Endometrial microvascular endothelial cells (primary cell): Measurements from ENCODE around the genes ZNF208, ZNF681 and ZNF726.

DNA sequence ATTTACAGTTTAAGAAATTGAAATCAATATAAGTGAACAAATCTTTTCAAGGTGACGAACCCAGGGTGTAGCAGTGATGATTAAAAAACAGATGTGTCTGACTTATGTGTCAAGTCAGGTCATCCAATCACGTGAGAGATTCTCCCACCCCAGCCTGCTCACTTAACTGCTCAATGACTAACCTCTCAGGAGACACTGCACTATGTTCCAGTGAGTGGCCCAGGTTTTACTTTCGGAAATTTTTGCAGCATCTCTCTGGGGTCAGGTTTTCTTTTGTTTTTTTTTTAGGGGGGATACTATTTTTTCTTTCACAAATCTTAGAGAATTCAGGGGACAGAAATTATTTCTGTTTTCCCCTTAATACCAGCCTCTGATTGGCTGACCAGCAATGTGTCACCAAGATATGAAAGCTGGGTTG lies 60.7 kb downstream of the ZNF429 start:
- RAMPAGE, long total RNA, result no peak

GRCh38 chr19:21570091-21570787 lies 64.8 kb downstream of the ZNF429 start:
- RAMPAGE, long total RNA, result no peak

GRCh38 chr19:21584482-21585001 lies 79.1 kb downstream of the ZNF429 start:
- RAMPAGE, long total RNA, result no peak

DNA sequence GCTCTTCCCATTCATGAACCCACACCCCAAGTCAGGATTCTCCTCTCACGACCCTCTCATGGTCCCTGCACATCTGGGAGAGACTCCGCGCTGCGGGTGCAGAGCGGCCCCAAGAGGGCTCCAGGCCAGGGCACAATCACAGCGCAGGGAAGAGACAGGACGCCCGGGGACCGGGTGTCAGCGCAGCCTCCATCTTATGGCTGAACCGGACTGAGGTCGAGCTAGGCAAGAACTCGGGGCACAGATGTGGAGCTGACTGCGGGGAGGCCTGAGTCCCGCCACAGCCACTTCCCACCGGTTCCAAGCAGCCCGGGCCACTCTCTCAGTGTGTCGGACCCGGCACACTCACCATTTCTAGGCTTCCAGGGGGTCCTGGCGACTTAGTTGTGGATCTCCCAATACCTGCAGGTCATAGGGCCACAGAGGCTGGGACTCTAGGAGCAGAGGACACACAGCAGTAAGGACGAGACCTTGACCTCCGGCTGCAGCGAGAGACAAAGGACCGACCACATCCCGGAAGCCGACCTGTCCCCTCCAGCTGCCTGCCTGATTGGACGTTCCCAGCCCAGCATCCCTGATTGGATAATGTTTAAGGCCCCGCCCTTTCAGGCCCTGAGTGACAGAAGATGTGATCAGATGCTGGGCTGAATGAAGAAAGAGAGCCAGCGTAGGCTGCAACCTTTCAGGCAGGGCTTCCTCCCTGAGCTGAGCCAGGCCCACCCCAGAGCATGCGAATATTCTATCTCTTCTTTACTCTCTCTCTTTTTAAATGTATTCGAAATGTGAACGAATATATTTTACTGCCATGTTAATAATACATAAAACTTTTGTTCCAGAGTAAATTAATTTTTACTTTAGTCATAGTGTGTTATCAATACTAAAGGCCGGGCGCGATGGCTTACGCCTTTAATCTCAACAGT lies at the start of gene ZNF208:
Gene ZNF208, minus strand, starts transcription at position 501 of the 920 bp plus-strand sequence.
- RAMPAGE, long total RNA, result no peak

- RAMPAGE, long total RNA, result no peak
Measured at GRCh38 chr19:22286628-22286955, 351 bp downstream of the ZNF729 start.

- RAMPAGE, long total RNA, result no peak
Measured at GRCh38 chr19:22526832-22527355, 104.7 kb upstream of the ZNF98 start.

DNA sequence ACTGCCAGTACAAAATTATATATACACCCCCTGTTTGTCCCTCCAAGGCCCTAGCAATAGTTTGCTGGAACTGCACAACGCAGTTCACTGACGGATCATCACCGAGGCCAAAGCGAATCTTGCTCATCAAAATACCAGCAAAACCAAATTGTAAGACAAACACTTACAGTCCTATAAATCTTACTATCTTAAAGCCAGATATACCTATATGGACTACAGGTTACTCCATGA lies 104.4 kb upstream of the ZNF492 start:
- RAMPAGE, long total RNA, result no peak

GRCh38 chr19:22619471-22619883 lies 14.6 kb upstream of the ZNF492 start:
- RAMPAGE, long total RNA, result no peak

GRCh38 chr19:22622616-22623552 lies 11.2 kb upstream of the ZNF492 start:
- RAMPAGE, long total RNA, result no peak

GRCh38 chr19:23264275-23264686 lies 14.1 kb upstream of the ZNF724 start:
- RAMPAGE, long total RNA, result no peak

- RAMPAGE, long total RNA, result no peak
Measured at GRCh38 chr19:23467707-23468132, 72.4 kb upstream of the ZNF91 start.

- RAMPAGE, long total RNA, result no peak
Measured at GRCh38 chr19:23757982-23759217, at the start of gene ZNF681. Gene ZNF681 (minus strand): TSS chr19:23758891.

DNA sequence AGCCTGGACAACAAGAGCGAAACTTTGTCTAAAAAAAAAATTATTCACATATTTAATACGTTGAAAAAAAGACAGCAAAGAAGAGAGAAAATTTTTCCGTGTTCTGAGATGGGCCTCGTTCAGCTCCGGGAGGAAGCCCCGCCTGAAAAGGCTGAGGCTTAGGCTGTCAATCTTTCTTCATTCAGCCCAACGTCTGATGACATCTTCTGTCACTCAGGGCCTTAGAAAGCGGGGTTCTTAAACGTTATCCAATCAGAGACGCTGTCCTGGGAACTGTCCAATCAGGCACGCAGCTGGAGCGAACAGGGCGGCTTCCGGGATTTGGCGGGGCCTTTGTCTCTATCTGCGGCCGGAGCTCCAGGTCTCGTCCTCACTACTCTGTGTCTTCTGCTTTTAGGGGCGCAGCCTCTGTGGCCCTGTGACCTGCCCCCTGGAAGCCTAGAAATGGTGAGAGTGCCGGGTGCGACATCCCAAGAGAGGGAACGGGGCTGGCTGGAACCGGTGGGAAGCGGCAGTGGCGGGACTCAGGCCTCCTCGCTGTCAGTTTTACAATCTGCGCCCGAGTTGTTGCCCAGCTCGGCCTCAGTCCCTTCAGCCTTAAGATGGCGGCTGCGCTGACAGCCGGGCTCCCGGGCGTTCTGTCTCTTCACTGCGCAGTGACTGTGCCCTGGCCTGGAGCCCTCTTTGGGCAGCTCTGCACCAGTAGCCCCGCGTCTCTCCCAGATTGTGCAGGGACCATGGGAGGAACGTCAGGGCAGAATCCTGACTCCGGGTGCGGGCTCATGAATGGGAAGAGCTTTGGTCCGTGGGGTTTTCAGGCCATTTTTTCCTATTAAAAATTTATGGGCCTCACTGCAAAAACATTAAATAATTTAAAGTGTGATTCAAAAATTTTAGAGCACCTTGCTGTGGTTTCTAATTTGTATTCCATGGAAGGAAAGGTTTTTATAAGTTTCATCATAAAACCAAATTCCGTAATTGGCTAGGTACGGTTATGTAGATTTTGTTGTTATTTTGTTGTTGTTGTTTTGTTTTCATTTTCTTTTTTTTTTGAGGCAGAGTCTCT lies at the start of gene ZNF726:
Gene ZNF726, plus strand, starts transcription at position 336 of the 1,066 bp plus-strand sequence.
- RAMPAGE, long total RNA, result no peak

DNA sequence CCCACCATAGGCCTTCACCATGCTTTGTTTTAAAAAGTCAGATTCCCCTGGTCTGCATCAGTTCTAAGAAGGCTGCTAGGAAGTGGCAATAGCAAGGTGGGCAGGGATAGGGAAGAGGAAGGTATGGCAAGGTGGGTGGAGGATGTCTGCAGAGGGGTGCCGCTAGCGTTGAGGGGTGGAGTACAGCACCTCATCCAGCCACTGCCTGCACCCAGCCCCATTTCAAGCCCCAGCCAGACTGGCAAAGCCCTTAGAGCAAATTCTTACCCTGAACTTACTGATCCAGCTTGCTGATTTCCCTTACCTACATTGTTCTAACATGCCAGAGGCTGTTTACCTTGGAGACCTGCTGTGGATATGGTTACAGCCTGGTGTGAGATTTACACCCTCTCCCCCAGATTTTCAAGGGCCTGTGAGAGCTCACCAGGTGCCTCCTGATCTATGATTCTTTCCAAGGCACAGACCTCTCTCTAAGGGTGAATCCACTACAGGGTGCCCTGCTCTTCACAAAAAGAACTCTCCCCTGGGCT lies 85.9 kb downstream of the ZNF726 start:
- RAMPAGE, long total RNA, result no peak

GRCh38 chr19:27761277-27761838 lies 1451.6 kb downstream of the UQCRFS1 start:
- RAMPAGE, long total RNA, result no peak

DNA sequence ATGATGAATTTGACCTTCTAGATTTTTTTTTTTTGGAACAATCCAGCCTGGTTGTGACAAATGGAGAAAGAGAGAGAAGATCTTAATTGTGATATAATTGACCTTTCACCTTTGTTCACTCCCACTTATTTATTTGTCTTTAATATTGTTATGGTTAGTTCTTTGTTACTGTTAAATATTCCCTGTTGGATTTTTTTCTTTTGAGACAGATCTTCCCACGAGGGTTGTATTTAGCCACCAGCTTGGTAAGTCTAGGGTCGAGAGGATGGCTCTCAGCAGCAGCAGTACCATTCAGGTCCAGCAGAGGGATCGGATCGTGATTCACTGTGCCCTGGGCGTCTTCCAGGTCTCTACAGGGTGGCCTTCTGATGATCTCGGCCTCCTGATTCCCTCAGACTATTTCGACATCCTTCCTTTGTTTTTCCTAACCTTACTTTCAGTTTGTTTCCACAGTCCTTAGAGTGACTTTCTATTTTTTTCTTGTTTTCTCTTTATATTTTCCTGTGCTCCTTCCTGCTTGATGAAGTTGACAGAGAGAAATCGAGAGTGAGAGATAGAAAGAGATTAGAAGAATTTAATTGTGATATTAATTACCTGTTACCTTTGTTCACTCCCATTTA lies 1437.0 kb downstream of the UQCRFS1 start:
- RAMPAGE, long total RNA, result no peak

GRCh38 chr19:28989088-28989546 lies 223.8 kb downstream of the UQCRFS1 start:
- RAMPAGE, long total RNA, result no peak

DNA sequence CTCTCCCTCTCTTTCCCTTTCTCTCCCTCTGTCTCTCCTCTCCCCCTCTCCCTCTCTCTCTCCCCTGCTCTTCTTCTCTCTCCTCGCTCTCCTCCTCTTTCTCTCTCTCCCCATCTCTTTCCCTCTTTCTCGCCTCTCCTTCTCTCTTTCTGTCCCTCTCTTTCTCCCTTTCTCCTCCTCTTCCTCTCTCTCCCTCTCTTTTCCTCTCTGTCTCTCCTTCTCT lies 196.6 kb downstream of the UQCRFS1 start:
- RAMPAGE, long total RNA, result no peak

DNA sequence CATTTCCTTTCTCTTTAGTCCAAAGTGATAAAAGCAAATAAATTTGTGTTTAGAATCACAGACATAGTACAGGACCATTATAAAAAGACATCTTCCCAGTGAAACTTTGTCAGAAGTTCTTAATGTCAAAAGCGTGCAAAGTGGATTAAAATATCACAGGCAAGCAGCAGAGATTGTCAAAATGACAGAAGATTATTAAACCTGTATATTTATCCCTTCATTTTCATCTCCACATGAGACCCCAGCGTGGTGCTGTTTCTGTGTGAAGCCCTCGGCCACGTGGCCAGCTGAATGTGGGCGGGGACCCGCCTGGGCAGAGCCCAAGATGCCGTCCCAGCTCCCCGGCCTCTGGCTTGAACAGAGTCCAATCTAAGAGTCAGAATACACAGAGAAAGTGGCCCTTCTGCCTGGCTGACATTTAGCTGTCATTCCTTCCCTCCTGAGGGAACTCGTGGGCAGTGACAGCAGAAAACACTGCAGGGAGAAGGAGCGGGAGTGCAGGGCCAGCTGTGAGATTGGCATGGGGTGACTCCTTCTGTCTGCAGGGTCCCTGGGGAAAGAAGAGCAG lies 34.9 kb upstream of the UQCRFS1 start:
- RAMPAGE, long total RNA, result no peak

DNA sequence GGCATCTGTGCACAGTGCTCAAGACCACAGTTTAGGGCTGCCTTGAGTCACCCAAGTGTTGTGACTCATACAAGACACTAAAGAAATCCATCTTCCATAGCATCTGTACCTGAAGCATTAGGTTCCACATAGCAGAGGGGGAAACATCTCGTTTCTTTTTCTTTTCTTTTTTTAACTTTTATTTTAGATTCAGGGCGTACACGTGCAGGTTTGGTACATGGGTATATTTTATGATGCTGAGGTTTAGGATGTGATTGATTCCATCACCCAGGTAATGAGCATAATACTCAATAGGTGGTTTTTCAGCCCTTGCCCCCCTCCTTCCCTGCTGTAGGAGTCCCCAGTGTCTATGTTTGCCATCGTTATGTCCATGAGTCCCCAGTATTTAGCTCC lies 18.3 kb upstream of the POP4 start:
- RAMPAGE, long total RNA, result no peak